Karpas-422 (cell line): ENCODE measurements around a stretch of chr7.

DNA sequence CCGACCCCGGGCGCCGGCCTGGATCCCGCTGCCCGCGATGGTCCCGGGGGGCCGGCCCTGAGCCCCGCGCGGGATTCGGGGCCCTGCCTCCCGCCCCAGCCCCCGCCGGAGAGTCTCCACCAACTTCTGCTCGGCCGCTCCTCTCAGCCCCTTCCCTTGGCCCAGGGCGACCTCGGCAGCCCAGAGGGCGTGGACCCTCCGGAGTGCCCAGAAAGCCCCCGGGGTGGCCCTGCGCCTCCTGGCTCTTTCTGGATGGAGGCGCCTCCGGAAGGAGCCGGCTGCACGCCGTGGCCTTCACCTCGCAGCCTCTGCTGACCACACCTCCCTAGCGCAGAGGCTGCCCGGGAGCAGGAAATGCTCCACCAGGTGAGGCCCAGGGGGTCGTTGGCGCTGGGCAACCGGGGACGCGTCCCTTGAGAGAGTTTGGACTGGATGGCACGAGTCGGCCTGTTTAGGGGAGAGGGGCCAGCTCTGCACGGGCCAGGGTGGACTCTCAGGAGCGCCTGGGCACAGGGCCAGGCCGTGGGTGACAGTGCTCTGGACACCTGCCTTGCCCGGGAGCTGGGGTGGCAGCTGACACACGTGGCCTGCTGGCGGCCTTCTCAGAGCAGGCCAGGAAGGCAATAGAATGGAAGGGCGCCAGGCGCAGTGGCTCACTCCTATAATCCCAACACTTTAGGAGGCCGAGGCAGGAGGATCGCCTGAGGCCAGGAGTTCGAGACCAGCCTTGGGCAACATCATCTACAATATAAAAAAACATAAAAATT is 594 bp downstream of the ZNF853 start:
- PRO-cap: no peak
- RAMPAGE, long total RNA: no peak

DNA sequence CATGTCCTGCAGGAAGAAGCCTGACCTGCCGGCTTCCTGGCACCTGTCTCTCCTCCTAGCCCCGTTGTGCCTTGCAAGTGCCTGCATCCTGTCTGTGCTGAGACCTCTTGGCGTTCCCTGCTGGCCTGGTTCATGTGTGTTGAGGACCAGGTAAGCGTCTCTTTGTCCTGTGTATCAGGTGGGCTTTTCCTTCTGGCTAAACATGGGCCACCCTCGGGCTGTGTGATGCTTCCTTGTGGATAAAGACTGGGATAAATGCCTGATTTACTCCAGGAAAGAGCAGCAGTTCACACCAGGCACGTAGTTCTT is 4.6 kb downstream of the ZNF316 start:
- PRO-cap: no peak
- RAMPAGE, long total RNA: no peak

DNA sequence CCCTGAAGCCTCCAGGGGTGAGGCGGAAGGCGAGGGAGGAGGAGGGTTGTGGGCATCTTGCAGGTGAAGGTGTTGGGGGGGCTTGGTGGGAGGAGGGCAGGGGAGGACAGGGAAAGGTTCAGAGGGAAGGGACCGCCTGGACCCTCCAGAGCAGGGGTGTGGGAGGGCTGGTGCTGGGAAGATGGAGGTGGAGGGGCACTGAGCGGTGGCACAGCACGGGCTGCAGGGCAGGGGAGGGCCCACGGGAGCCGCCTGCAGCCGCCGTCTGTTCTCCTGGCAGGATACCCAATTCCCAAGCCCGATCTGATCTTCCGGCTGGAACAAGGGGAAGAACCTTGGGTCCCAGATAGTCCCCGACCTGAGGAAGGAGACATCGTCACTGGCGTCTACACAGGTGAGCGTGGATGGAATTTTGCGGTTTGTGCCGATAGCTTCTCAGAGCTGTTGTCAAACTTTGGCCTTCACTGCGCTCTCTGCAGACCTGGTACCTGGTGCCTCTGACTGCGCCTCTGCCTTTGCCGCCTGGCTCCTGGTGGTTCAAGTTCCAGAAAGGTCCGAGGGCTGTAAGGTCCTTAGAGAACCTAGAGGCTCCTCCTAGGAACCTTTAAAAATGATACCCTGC is 7.2 kb downstream of the ZNF316 start:
- PRO-cap: no peak
- RAMPAGE, long total RNA: no peak

GRCh38 chr7:6655651-6656448 is 18.7 kb downstream of the ZNF316 start:
- PRO-cap: no peak
- RAMPAGE, long total RNA: no peak

DNA sequence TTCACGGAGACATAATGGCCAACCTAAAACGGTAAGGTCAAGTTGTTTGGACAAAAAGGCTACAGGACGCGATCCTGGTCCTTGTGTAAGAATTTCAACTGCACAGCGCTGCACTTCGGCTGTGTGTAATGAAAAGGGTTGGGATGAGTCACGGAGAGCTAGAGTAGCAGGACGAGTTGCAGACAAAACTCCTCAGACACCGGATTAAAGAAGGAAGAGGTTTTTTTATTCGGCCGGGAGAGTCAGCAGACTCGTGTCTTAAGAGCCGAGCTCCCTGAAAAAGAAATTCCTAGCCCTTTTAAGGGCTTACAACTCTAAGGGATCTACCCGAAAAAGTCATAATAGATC is 124.1 kb upstream of the CCZ1B start:
- PRO-cap: no peak
- RAMPAGE, long total RNA: no peak

GRCh38 chr7:7099245-7099934 is 83.0 kb upstream of the C1GALT1 start:
- PRO-cap: no peak
- RAMPAGE, long total RNA: no peak

DNA sequence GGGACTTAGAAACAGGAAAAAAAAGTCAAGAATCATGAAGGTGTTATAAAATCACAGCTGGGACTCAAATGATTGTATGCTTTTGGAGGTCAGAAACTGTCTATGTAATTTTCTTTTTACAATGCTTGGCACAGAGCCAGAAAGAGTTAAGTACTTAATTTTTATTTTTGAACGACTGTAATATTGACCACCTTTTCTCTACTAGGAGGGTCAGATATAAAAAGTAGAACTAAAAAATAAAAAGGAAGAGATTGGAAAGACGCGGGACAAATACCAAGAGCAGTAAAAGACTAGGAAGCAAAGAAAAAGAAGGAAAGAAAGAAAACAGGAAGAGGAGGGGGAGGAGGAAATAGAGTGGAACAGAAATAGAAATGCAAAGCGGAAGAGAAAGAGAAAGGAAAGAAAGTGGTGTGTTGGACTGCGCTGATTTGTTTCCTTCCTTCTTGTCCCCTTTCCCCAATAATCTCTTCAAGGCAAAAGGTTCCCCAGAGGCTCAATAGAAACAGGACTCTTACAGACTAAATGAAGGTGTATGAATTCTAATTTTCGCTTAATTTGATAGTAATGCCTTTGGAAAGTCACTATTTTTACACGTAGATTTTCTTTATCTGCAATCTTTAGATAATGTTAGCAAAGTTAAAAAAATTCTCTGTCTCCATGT is 23.1 kb upstream of the C1GALT1 start:
- PRO-cap: no peak
- RAMPAGE, long total RNA: no peak

DNA sequence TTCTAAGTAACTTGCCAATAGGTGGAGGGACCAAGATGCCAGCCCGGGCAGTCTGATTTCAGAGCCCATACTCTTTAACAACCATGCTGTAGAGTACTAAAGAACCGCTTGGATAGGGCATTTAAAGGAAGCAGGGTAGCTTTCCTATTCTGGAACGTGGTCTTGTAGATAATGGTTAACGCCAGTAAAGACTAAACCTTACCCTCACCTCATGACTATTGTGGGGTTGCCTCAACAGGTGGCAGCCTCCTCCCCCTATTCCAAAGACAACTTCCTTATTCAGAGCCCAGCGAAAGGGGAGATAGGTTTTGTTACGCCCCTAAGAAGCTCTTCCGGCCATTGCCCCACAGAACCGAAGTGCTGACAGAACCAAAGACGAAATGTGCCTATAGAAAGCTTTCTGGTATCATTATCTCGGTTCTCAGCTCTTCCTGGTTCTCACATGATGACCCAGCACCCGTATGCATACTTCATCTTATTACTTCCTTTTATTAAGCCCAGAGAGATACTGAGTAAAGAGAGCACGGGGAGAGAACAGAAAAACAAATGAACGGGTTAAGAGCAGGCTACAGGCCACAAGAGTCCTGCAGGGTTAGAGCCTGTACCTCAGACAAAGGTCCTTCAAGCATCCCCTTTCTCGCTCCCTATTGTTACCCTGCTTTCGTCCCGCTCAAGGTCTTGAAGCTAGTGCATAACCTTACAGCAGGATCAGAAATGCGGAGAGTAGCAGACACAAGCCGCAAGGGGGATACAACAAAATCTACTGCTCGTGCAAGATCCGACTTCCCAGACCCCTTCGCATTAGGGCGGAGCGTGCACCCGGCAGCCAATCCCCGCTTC is 502 bp upstream of the C1GALT1 start:
- PRO-cap: bidirectional peak, plus-strand start at position 537 of the sequence, minus-strand start at position 463 of the sequence; bidirectional peak, plus-strand start outside the sequence, minus-strand start at position 715 of the sequence
- RAMPAGE, long total RNA: no peak

GRCh38 chr7:7372967-7373652 is 162.6 kb downstream of the COL28A1 start:
- PRO-cap: no peak
- RAMPAGE, long total RNA: no peak

- PRO-cap: no peak
- RAMPAGE, long total RNA: no peak
Observed at GRCh38 chr7:7415084-7415374, 120.6 kb downstream of the COL28A1 start.

DNA sequence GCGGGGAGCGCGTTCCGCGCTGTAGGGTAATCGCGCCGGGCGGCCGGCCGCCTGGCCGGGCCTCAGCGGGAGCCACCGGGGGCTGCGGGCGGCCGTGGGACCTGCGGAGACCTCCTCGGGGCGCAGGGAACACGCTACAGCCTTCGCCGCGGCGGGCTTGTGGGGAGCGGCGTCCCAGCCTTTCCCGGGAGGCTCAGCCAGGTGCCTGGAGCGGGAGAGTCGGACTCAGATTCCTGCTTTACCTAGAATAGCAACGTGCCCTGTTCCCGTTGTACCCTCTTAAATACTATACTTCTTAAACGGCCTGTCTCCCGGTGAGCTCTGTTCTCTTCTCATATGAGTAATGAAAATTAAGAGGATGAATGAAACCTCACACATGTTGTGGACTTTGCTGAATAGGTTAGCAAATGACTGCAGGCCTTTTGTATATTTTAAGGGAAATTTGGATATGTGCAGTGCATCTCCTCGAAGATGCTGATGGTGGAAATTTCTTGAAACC is 536 bp downstream of the MIOS start:
- PRO-cap: no peak
- RAMPAGE, long total RNA: no peak

DNA sequence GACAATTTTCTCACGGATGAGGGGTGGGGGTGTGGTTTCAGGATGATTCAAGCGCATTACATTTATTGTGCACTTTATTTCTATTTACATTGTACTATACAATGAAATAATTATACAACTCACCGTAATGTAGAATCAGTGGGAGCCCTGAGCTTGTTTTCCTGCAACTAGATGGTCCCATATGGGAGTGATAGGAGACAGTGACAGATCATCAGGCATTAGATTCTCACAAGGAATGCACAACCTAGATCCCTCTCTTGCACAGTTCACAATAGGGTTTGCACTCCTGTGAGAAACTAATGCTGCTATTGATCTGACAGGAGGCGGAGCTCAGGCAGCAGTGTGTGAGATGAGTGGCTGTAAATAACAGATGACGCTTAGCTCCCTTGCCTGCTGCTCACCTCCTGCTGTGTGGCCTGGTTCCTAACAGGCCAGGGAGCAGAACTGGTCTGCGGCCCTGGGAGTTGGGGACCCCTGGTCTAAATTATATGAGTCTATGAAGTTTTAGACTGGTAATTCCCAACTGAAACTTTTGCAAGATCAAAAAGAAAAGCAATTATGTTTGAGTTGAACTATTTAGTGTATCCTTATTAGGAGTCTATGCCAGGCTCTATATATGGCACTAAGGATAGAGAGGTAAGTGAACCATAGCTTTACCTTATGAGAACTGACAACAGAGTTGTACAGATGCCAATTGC is 3.9 kb downstream of the MIOS start:
- PRO-cap: no peak
- RAMPAGE, long total RNA: no peak

GRCh38 chr7:7576870-7577835 is 10.5 kb downstream of the MIOS start:
- PRO-cap: no peak
- RAMPAGE, long total RNA: no peak

- PRO-cap: no peak
- RAMPAGE, long total RNA: no peak
Observed at GRCh38 chr7:7726335-7727034, 8.1 kb upstream of the RPA3 start.

DNA sequence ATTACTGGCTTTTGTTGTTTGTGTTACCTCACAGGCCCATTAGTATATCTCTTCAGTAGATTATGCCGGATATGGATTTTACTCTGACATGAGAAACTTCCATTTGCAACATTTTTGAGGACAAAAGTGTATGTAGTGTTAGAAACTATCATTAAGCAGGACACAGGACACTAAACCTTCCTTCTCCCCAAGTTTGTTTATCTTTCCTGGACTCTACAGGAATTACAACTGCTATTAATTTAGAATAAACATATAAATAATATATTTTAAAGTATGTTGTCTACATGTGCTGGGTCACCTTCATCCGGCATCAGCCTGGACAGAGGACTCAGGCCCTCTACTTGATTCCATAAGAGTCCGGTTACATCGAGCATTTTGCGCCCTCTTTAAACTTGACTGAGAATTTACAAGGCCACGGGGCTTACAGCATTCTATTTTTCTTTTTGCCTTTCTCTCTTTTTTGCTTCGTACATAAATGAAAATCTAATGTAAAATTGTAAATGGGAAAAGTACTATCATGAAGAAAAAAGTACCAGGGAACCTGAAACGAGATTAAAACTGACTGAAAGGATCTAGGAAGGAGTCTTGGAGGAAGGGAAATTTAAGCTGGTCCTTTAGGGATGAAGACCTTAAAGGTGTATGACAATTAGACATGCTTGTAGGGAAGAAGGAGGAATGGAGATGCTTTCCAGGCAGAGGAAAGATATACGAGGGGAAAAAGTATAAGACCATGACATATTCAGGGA is 40.8 kb upstream of the RPA3 start:
- PRO-cap: no peak
- RAMPAGE, long total RNA: no peak

GRCh38 chr7:7772209-7773047 is 54.0 kb upstream of the RPA3 start:
- PRO-cap: no peak
- RAMPAGE, long total RNA: no peak

GRCh38 chr7:7785130-7785730 is 66.8 kb upstream of the RPA3 start:
- PRO-cap: no peak
- RAMPAGE, long total RNA: no peak

DNA sequence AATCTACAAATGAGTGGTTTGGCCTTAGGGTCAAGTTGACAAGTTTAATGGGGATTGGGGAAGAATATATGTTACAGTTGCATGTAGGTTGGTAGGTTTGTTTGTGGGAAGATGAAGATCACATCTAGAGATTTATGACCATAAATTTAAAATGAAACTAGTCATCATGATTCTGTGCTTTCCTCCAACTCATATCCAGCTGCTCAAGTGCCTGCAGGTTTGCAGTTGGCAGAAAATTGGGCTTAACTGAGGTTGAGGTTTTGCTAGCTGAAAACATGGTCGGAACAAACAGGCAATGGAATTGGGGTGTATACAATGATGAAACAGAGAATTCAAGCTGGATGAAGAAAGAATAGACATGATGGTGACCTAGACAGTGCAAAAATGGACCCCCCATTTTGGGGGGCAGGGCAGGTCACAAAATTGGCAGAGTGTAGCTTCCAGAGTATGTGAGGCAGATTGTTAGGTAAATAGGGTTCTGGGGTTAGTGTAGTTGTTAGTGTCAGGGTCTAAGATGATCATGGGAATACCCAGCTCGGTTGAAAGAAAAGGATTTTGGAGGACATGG is 121.4 kb upstream of the RPA3 start:
- PRO-cap: no peak
- RAMPAGE, long total RNA: no peak

- PRO-cap: no peak
- RAMPAGE, long total RNA: no peak
Observed at GRCh38 chr7:7867046-7867408, 101.6 kb upstream of the GLCCI1 start.

DNA sequence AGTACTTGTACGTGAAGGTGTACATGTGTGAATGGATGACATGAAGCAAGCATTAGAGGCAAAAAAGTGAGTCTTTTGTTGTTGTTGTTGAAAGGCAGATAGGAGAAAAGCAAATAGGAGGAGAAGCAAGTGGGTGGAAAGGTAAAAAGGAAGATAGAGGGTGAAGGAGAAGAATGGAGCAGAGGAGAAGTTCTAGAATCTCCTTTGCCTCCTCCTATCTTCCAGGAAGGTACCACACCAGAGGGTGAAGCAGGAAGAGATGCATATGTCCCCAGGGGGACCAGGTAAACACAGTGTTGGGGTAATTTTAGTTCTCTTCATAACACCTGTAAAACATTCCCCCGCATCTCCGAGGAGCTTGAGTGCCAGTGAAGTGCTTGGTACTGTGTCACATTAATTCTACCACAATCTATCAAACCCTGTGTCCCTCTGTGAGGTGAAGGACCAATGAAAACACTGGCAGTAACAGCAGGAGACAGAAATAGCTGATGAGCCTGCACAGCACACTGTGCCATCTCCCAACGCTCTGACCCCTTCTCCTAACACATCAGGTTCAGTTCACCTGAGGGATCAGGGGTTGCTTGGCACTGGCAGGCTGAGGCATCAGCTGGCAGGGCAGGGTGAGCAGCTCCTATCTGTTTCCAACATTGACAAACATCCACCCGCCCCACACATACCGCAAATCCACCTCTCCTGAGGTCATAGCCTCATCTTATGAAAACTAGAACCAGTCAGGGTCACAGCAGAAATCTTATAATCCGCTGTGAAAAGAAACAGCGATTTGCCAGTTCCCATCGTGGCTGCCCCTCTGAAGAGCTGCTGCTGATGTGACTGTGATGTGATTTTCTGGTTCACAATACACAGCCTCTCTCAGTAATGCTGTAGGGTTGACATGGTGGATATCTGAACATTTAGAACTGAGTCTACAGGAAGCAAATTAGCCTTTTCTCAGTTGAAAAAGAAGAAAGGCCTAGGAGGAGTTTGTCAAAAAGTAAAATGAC is 121.0 kb downstream of the ICA1 start:
- PRO-cap: no peak
- RAMPAGE, long total RNA: no peak